Aorta (tissue), 1 donor: Measurements from ENCODE around the genes MAF, ATMIN and GCSH.

DNA sequence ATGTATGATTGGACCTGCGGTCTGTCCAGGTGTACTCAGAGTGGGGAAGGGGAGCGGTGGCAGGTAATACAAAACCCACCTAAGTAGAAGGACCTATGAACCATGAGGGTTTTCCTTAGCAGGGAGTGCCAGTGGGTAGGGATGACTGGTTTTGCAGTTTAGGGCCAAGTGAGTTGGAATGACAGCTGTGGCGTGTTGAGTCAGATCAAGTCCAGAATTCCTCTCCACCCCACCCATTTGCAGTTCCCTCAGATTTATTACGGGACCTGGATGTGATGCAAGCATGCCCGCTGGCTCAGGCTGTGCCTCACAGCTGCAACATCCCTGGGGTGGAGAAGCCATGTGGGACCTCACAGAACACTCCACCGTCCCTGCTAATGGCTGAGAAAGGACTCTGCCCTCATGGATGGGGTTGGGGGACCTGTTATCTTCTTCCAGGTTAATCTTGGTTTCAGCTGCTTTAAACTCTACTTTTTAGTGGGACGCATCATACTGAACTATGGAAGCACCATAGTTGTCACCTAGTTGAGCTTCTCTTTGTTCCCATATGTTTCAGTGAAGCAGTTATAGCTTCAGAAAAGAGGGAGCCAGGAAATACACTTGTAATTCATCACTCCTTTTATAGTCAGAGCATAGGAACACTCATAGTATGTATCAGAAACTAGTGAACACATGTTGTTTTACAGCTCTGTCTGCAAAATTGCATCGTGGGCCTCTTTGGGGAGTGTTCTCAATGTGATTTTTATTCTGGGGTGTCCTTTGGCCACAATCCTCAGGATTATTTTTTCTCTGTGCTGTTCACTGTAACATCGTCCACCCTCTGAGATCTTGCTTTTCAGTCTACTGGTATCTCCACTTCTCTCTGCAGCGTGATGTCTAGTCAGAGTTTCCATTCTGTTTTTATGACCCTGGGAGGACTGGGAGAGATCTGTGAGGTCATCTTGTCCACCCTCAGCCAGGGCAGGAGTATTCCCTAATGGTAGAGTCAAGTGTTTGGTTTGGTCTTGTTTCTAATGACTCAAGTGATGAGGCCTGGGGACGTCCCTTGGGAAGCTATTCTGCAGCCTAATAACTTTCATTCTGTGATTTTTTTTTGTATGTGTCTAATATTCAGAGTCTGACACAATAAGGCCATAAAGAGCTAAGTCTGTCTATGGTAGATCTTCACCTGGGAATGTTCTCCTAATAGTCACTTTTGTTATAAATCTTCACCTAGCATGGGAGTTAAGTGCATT is 585.2 kb downstream of the WWOX start:
- PRO-cap = no peak

DNA sequence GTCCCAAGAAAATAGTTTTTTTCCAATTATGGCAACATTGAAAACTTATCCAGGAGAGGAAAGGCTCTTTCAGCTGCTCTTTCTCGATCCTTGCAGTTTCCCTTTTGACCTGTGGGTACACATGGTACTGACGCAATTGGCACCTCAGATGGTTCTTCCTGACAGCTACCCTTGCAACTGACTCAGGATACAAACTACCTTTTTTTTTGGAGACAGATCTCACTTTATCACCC is 607.1 kb downstream of the WWOX start:
- PRO-cap = no peak

DNA sequence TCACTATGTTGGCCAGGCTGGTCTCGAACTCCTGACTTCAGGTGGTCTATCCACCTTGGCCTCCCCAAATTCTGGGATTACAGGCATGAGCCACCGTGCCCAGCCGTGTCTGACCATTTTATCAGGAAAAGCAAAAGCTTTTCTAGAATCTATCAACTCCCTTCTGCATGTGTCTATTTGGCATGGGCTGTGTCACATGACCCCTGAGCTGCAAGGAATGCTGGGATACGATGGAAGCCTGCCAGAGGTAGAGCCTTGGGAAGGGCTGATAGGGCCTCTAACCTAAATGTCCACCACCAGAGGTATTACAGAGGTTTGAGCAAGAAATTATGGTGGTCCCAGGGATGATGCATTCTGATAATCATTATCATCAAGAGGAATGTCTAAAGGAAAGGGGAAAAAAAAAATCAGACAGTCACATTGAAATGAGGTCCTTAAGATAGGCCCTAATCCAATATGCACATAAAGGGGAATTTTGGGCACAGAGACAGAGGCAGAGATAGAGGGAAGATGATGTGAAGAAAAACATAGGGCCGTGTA is 616.3 kb downstream of the WWOX start:
- PRO-cap = no peak

- PRO-cap = no peak
These were observed 431.4 kb downstream of the MAF start for GRCh38 chr16:79168942-79169760.

GRCh38 chr16:79570934-79571537 is 29.5 kb downstream of the MAF start:
- PRO-cap = no peak

DNA sequence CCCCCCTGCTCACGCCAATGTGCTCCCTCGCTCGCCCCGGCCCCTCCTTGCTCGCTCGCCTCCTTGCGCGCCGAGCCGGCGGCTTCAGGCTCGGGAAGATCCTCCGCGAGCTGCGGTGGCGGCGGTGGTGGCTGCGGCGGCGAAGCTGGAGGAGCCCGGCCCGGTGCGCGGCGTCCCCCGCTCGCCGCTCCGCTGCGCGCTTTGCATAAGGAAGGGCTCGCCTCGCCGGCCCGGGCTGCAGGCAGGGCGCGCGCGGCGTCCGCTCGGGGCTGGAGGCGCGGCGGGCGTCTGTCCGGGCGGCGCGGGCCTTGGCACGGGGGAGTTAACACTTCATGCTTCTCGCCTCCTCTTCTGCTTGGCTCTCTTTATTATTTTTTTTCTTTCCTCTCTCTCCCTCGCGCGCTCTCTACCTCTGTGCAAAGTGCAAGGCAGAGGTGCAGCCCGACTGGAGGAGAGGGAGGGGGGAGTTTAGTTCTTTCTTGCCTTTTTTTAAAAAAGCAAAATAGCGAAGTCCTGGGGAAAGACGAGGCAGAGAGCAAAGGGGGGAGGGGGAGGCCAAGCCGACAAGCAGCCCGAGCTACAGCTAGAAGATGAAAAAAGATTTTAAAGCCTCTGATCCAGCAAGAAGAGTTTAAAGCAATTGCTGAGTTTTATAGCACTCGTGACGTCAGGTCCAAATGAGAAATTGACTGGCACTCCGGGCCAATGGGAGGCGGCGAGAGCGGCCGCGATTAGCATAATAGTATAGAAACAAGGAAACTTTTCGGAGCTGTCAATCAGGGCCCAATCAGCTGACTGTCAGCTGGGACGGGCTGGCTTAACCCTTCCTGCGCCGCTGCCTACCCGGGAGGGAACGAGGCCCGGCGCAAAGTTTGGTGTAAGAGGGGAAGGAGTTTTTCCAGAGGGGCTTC is at the start of gene MAF:
Gene MAF, minus strand, starts transcription at position 625 of the 911 bp plus-strand sequence.
- PRO-cap = bidirectional peak, plus-strand start at position 87 of the sequence, minus-strand start outside the sequence; bidirectional peak, plus-strand start at position 820 of the sequence, minus-strand start at position 627 of the sequence

- PRO-cap = no peak
These were observed 168.7 kb upstream of the MAF start for GRCh38 chr16:79769285-79769628.

DNA sequence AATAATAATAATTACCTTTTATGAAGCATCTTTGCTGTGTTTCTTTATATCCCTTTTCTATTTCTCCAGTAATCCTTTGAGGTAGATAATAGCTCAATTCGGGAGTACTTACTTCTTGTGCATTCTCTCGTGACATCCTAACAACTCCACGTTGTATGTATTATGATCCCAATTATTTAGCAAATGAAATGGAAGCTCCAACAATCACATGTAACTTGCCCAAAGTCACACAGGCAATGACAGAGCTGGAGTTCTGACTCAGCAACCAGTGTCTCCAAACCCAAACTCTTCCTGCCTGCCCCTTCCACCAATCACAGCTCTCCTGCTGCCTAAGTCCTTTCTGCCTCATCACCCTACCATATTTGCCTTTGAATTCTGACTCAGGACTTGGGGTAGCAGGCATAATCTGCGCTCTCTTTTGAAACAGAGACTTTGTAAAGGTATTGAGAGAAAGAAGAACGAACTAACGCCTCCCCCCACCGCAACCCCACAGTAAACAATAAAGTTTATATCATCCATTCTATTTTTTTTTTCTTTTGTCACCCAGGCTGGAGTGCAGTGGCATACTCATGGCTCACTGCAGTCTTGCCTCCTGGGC is 245.2 kb upstream of the MAF start:
- PRO-cap = no peak

- PRO-cap = no peak
These were observed 369.9 kb upstream of the MAF start for GRCh38 chr16:79970408-79970915.

- PRO-cap = no peak
These were observed 423.2 kb upstream of the MAF start for GRCh38 chr16:80023808-80024094.

- PRO-cap = no peak
These were observed 115.7 kb downstream of the DYNLRB2 start for GRCh38 chr16:80656572-80656864.

- PRO-cap = unidirectional peak, plus-strand start at chr16:80932051; unidirectional peak, plus-strand start at chr16:80932195; unidirectional peak, plus-strand start at chr16:80932244
These were observed 74.7 kb downstream of the CMC2 start for GRCh38 chr16:80931573-80932751.

- PRO-cap = unidirectional peak, plus-strand start at chr16:81035845
These were observed at the start of gene ATMIN for GRCh38 chr16:81035311-81036019. ATMIN (plus strand) TSS chr16:81035842.

GRCh38 chr16:81095587-81096764 is at the start of gene GCSH:
GCSH (minus strand) TSS chr16:81096395.
- PRO-cap = unidirectional peak, minus-strand start at chr16:81095992

DNA sequence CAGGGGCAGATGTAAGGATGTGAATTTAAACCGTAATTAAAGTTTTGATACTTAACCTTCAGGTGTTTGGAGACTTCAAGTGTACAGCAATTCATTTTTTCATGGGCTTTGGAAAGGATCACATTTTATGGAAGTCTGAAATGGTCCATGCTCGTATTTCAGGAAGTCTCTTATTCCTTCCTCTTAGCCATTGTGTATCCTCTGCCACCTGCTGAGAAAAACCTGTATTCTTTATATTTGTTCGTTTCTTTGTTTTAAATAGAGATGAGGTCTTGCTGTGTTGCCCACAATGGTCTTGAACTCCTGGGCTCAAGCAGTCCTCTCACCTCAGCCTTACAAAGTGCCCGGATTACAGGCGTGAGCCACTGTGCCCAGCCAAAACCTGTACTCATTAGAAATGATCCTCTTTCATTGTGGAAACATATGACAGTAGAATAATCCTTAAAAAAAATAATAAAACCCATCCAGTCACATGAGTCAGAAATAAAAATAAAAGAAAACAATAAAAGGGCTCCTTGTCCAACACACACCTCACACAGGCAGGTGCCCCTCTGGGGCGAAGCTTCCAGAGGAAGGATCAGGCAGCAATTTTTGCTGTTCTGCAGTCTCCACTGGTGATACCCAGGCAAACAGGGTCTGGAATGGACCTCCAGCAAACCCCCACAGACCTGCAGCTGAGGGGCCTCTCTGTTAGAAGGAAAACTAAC is 25.3 kb downstream of the GAN start:
- PRO-cap = no peak

- PRO-cap = no peak
These were observed 37.4 kb upstream of the CMIP start for GRCh38 chr16:81407161-81407653.

DNA sequence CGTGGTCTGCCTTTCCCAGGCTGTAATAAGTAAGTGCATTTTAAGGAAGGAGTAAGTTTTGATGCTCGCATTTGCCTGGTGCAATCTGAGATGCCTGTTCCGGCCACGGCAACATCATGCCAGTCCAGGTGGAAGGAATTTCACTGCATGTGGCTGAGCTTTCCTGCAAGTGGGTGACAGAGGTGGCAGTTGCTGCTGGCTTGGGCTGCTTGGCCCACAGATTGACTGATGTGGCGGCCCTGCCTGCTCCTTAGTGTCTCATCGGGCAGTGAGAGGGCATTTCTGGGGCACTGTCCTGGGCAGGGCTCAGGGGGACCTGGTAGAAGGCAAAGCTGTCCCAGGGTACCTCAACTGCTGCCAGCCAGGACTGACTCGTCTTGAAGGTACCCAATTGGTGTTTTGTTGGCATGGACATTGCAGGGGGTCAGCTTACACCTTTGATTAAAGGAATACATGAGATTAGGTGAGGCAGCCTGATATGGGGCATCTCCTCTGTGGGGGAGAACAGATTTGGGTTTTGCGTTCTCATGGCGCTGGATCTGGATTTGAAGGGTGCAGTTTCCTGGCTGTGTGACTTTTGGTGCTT is 5.3 kb downstream of the CMIP start:
- PRO-cap = no peak

DNA sequence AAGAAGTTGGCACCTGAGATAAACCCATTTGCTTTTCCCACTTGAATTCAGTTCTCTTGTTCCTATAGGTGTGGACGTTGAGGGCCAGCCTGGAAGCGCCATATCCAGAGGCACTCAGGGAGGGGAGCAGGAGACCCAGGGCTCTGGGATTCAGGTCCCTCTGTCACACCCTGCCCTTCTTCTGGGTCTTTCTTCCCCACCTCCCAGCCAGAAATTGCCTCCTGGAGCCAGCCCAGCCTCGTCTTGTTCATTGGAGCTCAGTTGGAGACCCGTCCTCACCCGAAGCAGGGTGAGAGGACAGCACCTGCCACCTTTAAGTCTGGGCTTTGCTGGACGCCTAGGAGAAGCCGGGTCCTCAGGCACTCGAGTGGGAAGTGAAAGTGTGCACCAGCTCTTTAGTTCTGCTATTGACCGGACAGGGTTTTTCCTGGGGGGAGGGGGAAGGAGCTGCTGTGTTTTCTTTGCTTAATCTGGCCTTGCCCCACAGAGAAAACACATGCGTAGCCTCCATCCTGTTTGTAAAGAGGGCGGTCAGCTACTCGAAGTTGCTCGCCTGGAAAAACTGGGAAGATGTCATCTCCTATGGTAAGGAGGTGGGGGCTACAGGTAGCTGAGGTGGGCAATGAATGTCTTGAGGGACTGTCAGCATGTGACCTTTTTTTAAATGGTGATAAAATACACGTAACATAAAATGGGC is 34.2 kb downstream of the CMIP start:
- PRO-cap = no peak

DNA sequence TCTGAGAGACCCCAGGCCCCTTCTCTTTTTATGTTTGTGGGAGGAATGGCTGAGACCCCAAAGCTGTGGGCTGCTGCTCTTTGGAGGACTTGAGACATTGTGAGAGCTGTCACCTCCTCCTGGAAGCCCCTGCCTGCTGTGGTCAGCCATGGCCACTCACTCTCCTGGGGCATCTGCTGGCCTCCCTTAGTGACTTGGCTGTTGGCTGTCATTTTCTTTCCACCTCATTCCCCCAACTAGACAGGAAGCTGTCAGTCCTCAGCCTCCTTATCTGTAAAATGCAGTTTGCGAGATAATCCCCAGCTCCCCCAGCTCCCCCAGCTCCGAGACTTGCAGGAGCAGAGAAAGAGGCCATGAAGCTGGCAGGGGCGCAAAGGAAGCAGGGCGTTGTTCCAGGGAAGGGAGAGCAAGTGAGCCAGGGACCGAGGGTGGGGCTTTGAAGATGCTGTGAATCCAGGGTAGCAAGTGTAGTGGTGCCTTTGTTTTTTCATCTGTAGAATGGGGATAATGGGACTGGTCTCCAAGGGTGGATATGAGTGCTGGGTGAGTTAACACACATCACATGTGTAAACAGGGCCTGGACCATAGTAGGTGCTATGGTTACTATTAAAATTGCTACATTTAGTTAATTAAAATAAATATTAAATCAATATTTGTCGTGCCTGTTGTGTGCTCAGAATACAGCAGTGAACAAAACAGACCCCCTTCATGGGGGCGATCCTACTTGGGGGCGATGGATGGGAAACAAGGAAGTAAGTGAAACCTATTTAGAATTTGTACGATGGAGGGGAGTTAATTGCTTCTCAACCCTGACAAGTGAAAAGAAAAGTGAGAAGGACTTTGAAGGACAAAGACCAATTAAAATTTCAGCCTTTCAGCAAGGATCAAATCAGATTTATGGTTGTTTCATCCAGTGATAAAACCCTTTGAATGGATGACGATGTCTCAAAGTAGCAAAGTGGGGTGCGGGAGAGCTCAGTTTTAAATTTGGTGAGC is 51.3 kb downstream of the CMIP start:
- PRO-cap = no peak

- PRO-cap = no peak
These were observed 76.7 kb downstream of the CMIP start for GRCh38 chr16:81520999-81521975.